Measurements from ENCODE around the genes CLIC5 and CRISP1.

DNA sequence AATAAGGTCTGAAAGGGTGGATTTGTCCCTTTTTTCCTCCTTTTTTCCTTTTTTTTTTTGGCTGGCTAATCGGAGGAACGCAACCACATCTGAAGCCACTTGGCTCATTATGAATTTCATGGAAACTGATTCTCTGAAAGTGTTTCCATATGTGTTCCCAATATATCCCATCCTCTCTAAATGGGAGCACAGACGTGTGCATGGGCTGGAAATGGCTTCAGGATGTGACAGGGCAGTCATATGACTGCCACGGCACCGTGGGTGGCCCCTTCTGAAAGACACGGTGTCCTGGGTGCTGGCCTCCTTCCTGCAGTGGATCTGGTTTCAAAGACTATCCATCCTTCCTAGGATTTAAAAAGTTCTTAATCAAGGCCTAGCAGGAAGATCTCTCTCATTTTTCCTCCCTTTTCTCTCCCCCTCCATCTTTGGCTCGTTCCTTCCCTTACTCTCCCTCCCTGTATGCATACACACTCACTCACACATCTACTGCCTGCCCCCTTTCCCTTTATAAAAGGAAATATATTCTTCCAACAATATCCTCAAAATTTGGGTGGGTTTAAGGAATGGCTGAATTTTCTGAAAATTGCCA is 161.0 kb upstream of the SUPT3H start:
- PRO-cap, result no peak

DNA sequence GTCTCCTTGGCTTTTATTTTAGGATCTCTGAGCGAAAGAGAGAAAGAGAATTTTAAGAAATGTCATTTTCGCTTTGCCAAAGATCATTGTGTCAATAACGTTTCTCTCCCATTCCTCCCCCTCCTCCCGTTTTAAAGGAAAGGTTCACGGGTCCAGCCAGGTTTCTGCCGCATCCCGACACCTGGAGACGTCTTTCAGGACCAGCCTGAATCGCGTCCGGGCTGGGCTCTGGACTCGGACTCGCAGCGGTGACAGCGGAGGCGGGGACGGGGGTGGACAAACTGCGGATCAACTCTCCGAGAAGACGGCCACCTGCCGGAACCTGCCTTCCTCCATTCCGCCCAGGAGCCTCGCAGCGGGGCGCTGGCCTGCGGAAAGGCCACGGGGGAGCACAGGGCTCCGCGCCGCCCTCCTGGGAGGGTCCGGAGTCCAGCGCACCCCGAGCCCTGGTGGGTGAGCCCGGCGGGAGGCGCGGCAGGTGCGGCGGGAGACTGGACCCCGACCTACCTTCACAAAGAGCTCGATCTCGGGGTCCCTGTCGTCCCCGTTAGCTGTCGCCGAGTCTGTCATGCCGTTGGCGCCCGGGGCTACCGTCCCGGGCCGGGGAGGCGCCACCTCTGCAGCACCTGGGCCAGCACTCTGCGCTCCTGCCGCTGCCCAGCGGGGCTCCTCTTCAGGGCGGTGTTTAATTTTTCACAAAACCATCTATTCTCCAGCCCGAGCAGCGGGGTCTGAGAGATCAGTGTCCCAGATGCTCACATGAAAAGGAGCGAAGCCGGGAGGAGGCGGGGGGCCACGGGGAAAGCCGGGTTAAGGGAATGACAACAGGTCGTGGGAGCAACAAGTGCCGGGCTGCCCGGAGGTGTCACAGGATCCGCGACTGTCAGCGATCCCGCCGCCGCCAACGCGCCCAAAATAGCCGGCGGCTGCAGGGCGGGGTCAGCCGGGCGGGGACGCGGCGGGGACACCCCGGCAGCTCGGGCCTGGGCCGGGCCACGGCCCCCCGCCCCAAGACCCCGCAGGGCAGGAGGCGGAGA is at the start of gene CLIC5:
TSS of gene CLIC5 (minus strand) at position 888 of the 1,037 bp plus-strand sequence.
- PRO-cap, result unidirectional peak, minus-strand start at position 885 of the sequence

GRCh38 chr6:46080080-46080505 is 49.7 kb upstream of the ENPP4 start:
- PRO-cap, result no peak

GRCh38 chr6:46376582-46377005 is 114.7 kb downstream of the RCAN2 start:
- PRO-cap, result unidirectional peak, plus-strand start at chr6:46376929

DNA sequence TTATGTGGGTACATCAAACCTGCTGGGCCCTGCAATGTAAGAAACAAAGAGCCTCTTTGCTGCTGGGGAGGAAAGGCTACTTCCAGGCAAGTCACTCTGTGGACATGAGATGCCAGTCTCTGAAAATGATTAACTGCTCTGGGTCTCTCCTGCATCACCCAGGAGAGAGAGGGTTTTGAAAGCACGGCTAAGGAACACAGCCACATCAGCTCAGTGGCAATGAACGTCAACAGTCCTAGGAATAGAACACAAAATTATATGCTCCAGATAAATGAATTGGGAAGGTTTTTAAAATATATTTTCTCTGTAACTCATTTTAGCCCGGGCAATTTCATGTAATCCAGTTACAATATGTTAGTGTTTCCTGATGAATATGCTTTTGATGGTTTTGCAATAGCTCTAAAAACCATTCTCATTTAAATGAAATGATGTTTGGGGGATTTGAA is 112.0 kb downstream of the RCAN2 start:
- PRO-cap, result no peak

DNA sequence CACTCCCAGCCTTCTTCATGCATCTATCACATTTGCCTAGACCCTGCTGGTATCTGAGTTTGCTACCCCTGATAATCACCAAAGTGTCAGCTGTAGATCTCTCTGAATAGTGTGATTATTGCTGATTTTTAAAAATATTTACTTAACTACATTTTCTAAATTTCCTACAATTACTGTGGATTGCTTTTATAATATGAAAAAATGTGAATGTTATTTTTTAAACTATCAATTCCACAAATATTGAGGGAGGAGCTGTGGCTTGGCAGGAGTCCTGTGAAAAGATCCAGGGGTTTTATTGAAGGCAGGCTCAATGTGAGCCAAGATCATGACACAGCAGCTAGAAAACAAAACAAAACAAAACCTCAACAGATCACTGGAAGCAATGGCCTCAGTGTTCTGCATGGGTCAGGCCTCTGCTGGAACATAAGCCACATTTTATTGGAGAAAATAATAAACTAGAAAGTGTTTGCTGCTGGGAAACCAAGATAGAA is 19.3 kb upstream of the RCAN2 start:
- PRO-cap, result no peak

- PRO-cap, result no peak
These were observed 538 bp downstream of the CYP39A1 start for GRCh38 chr6:46652096-46652464.

DNA sequence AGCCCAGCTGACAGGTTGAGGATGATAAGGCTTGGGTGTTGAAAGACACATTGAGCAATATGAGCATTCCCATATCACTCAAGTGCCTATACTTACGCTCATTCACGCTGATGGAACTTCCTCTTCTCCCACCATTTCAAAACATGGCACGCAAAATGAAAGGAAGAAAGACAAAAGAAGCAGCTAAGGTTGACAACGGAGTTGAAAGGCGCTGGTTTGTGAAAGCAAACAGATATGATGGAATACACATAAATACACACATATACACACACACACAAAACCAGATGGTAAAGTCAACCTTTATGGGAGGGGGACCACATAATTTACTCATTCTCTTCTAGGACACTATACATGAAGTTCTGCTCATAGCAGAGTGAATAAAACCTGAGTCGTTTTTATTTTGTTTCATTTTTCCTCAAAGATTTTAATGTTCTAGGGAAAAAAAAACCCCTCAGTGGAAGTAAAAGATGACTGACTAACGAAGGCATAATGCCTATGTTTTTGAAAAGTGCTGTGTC is 22.0 kb upstream of the MEP1A start:
- PRO-cap, result unidirectional peak, plus-strand start at position 186 of the sequence

GRCh38 chr6:47477858-47478732 is 506 bp downstream of the CD2AP start:
- PRO-cap, result bidirectional peak, plus-strand start at chr6:47478192, minus-strand start at chr6:47478072; bidirectional peak, plus-strand start at chr6:47478423, minus-strand start at chr6:47478433; bidirectional peak, plus-strand start at chr6:47478498, minus-strand start at chr6:47478473

DNA sequence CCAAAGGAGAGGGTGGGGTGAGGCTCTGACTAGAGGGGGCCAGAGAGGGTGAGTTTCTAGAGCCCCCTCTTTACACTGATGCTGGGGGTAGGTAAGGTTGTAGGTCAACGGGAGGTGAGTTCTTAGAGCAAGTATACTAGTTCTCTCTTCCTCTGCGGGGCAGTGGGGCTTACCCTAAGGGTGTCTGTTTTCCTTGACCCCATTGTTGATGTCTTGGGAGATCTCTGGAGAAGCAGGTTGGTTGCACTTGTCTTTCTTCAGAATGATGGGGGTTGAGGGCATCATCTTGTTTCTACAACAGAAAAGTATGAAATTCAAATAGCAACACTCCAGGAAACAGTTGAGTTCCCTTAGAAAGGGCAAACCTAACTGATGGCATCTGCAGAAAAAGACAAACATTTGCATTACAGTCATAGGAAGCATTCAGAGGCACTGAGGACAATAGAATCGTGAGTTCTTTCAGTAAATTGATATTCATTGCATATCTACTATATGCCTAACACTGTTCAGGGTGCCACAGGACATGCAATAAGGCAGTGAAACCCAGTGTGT is 41.3 kb upstream of the OPN5 start:
- PRO-cap, result no peak

DNA sequence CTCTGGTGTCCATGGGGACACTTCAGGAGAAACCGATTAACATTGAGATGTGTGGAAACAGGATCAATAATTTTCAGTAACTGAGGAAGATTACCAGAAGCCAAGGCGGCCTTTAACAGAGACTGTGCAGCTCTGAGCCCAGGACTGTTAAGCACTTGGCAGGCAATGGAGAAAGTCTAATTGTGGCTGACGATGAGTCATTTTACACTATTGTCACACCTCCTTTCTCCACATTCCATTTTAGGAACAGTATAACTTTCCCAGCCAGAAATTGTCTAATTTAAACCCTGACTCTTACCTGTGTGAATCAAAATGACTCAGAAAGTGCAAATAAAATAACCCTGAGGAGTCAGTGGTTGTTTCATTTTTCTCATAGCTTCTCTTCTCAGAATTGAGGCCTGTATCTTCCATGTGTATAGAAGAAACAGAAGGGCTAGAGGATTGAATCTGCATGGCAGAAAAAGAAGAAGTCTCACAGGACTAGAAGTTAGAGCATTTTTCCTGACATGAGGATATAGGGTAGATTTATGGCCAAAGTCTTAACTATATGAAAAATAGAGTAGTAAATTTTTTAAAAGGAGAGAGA is 40.0 kb upstream of the OPN5 start:
- PRO-cap, result no peak

GRCh38 chr6:49453378-49453852 is 9.6 kb downstream of the MMUT start:
- PRO-cap, result no peak

DNA sequence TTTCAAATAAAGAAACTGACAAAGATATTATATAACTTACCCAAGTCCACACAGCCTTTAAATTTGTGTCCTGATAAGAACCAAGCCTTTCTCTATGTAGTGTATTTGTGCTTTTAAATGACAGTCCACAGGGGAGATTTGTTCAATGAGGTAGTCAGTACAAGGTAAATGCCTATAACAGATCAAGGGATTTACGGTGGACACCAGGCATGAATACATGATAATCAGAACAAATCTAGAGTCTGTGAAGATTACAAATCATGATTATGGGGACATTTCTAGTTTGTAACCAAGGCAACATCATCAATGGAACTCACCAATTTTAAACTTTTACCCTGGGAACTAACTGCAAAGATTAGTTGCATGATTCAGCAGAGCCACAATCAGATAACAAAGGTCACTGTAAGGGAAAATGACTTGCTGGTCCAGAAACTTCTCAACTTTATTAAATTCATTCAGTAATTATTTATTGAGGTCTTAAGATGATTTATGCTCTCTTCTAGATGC is at the start of gene CRISP1:
TSS of gene CRISP1 (minus strand) at position 147 of the 507 bp plus-strand sequence.
- PRO-cap, result no peak

DNA sequence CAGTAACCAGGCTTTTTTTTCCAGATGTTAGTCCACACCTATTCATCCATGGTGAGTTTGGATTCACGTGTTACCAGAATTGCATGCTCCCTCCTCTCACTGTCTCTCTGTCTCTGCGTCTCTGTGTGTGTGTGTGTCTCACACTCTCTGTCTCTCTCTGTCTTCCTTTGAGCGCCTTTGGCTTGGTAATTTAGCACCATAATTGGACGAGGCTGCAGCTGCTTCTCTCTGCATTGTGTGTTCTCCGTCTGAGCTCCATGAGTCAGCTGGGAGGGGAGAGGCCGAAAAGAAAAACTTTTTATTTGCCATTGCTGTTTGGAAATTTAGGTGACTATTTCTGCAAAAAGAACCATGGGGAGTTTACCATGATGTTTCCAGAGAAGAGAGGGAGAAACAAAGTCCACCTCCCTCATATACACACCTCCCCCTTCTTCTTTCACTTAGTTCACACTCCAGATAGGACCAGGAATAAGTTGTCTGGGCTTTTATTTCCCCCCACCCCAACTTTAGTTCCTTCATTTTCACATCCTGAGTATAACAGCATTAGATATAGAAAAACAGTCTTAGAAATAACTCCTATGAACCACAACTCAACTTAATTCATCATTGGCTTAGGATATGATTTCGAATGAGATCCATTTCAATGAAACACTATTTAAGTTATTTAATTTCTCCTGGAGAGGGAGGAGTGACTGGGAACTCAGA is 3.6 kb downstream of the TFAP2B start:
- PRO-cap, result no peak

DNA sequence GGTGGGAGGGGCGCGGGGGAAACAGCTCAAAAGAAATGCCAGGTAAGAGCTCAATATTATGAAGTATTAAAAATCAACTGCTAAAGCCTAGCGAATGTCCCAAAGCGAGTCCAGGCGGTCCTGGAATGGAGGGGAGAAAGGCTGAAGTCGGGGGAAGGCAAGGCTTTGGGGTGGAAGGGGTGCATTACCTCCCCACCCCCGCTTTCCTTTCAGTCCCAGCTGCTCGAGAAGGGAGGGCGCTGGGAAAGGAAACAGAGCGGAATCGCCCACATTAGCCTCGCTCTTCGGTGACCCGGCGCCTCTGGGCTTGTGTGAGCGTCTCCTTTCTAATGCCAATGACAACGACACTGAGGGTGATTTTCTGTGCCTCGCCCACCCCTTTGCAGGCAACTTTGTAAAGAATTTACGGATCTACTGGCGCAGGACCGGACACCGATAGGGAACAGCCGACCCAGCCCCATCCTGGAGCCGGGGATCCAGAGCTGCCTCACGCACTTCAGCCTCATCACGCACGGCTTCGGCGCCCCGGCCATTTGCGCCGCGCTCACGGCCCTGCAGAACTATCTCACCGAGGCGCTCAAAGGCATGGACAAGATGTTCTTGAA is 24.1 kb downstream of the TFAP2B start:
- PRO-cap, result no peak

GRCh38 chr6:50850155-50850990 is 31.7 kb downstream of the TFAP2B start:
- PRO-cap, result no peak

GRCh38 chr6:52521949-52522455 is 54.9 kb downstream of the TRAM2 start:
- PRO-cap, result no peak

GRCh38 chr6:52663013-52663415 is 7.9 kb upstream of the TMEM14A start:
- PRO-cap, result unidirectional peak, plus-strand start at chr6:52663304

- PRO-cap, result no peak
These were observed 8.8 kb upstream of the GSTA3 start for GRCh38 chr6:52918205-52918739.

DNA sequence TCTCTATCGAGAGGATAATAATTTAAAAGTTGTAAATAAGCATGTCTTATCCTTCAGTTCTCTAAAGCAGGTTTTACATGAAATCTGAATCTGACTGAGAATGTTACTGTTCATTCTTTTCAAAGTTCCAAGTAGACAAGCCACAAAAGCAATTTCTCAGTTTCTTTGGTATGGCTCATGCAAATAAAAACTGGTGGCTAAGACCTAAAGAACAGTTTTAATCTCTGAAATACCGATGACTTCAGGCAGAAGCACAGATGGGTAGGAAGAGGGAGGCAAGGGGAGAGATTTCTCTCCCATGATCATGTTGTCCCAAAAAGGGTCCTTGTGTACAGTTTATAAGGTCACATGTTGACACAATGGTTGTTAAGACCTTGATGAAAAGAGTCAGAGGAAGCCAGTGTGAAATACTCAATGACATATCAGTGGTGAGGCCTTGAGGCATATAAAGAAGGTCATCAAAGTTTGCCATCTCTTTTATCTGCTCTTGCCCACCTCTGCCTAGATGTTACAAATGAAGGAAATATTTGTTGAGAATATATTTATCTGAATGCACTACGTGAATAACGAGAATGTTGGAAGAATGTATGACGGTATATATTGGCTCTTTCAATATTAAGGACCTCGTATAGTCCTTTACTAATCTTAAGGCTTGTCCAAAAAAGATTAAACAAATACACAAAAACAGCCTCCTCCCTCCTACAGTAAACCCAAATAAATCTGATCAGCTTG is 87.8 kb upstream of the GCM1 start:
- PRO-cap, result no peak